ENCODE results near the gene RXRG.

DNA sequence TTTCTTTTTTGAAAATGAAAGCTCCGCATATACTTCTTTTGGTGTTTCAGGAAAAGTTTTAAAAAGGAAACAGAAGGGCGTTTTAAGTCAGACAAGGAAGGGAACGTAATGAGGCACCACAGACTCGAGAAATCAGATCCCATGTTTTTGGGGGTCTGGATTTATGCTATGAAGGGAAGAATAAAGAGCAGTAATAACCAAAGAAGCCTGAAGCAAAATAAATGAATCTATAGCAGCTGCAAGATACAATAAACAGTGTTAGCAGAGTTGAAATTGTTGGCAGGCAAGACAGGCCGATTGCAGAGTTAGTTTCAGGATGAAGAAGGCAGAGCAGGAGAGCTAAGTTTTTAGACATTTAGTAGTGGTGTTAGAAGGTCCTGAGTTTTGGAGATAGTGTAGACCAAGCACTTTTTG is 408 bp downstream of the DDR2 start:
- RRBS = no CpG with 5 or more reads among the region's 5 CpGs

- RRBS = no CpG with 5 or more reads among the region's 4 CpGs
Observed at GRCh38 chr1:163070448-163071206, 1.5 kb downstream of the RGS4 start.

DNA sequence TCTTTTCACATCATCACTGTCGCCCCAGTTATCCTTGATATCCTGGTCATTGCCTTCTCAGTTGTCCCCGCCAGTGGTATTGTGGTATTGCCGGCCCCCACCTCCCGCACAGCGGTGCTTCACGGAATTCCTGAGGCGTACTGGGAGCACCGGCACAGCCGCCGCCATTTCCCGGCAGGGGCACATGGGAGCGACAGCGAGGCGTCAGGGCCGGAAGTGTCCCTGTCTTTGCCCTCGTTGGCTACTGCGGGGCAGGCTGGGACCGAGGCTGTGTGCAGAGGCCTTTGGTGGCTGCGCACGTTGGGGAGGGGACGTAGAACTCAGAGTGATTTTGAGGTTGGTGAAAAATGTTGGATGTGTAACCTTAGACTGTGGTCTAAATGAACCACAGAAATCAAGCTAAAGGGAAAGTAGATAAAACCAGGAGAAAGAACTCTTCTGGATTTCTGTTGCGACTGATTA is 101.3 kb downstream of the NUF2 start:
- RRBS = no CpG with 5 or more reads among the region's 22 CpGs

DNA sequence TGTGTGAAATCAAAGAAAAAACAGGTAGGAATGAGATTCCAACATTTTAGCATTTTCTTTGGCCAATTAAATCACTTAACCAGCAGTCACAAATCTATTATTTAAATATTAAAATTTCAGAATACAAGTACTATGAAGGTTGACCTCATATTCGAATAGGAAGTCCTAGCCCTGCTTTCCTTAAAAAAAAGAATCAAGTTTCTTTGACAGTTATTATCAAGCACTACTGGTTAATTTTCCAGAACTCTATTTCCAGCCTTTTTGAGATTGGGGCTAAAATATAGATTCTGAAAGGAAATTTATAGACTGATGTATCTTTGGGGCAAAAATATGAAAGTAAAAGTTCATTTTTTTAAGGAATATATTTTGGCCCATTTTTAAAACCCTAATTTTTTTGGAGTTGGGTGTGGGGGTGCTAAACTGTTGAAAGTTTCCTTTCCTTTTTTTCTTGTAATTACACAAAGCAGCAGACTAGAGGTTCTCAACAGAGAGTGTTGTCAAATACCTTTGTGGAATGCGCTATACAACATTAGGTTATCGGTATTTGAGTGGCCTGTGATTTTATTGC is 4.4 kb downstream of the PBX1 start:
- RRBS = no CpG with 5 or more reads among the region's 3 CpGs

GRCh38 chr1:164564061-164564903 is 5.3 kb downstream of the PBX1 start:
- RRBS = no CpG with 5 or more reads among the region's 7 CpGs

GRCh38 chr1:164647241-164647688 is 88.3 kb downstream of the PBX1 start:
- RRBS = no CpG with 5 or more reads among the region's 6 CpGs

DNA sequence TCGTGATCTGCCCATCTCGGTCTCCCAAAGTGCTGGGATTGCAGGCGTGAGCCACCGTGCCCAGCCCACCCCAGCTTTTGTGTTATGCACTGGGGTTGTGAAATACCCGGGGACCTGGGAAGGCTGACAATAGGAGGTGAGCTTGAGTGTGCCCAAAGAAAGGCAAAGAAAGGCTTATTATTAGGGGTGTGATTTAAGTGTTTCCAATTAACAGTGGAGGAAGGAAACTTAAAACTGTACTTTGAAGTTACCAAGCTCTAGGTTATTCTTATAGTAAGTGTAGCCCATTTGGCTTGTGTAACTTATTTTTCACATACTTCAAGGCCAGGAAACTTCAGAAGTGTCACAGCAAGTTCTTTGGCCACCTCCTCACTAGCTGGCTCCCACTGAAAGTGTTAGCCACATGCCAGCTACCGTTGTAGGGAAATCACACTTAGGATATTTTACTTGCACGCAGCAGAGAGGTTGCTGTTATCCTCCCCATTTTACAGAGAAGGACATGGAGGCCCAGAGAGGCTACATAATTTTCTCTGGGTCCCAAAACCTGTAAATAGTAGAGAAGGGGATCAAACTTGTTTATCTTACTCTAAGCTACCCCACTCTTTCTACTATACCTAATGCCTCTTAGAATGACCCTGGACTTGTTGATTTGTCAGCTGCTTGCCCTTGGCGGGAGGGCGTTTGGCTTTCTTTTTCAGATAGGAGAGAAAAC is 89.2 kb downstream of the PBX1 start:
- RRBS = no CpG with 5 or more reads among the region's 9 CpGs

DNA sequence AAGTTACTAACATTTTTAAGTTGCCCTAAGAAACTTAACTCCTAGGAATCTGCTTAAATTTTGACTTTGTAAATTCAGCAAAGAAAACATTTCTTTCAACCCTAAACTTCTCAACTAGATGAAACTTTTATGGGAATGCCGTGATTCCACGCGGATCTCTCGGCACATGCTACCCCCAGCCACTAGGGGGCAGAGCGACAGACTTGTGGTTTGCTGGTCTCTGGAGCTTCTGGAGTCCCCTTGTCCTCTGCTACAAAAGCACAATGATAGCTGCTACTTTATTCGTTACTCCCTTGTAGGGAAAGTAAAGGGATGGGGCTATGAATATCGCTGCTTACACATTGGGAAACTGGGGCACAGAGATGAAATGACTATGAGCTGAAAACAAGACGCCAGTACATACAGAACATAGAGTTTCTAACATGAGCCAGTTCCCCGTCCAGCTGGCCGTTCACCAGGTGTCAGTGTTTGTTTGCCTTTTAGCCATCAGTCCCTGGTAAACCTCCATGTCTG is 114.7 kb downstream of the PBX1 start:
- RRBS = no CpG with 5 or more reads among the region's 10 CpGs

- RRBS = no CpG with 5 or more reads among the region's 10 CpGs
Observed at GRCh38 chr1:164723450-164724016, 164.5 kb downstream of the PBX1 start.

DNA sequence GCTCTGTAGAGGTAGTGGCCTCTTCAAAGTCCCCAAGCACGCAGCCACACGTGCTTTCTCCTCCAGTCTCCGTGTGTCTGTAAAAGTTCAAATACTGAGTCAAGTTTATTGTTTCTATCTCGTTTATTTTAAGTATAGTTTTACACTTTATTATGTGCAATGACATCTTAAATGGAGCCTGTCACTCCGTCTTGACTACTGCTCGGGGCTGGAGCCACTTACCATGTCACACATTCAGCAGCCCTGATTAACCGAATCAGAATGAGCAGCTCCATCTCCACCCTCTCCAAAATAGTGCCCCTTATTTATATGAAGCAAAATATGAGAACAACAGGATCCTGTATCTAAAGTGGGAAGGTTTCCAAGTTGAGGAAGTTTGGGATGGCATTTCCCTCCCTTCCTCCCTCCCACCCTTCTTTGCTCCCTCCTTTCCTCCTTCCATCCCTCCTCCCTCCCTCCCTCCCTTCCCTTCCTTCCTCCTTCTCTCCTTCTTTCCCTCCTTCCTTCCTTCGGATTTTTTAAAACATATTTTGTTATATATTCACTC is 201.1 kb downstream of the PBX1 start:
- RRBS = no CpG with 5 or more reads among the region's 8 CpGs

- RRBS = no CpG with 5 or more reads among the region's 4 CpGs
Observed at GRCh38 chr1:164817918-164818522, 259.0 kb downstream of the PBX1 start.

GRCh38 chr1:165166123-165166460 is 190.4 kb downstream of the LMX1A start:
- RRBS = no CpG with 5 or more reads among the region's 4 CpGs

DNA sequence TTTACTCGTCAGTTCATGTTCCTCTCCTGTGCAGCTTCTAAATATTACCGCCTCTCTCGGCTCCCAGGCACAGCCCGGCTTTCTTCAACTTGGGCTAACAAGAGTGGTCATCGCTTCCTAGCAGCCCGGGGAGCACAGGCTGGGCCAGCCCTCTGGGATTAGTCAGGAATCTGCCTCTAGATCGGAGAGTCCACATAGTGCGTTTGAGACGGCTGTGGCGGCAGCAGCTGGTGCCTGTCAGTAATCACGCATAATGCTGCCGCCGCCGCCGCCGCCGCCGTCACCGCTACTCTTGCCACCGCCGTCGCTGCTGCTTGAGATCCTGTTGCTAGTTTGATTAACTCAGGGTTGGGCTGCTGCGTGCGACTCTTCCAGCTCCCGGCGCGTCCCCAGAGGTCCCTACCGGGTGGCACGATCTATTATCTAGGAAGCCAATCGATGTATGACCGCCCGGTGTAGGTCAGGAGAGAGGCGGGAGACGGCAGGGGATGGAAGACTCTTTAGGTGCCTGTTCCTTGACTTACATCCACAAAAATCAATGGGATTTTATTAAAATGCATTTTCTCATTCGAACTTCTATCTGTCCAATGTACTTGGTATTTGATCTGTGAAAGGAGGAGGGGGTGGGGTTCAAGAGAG is at the start of gene RXRG:
RXRG (minus strand) TSS at position 232 of the 639 bp plus-strand sequence.
- RRBS = 13% methylated on average over 3 of the region's 35 CpGs

DNA sequence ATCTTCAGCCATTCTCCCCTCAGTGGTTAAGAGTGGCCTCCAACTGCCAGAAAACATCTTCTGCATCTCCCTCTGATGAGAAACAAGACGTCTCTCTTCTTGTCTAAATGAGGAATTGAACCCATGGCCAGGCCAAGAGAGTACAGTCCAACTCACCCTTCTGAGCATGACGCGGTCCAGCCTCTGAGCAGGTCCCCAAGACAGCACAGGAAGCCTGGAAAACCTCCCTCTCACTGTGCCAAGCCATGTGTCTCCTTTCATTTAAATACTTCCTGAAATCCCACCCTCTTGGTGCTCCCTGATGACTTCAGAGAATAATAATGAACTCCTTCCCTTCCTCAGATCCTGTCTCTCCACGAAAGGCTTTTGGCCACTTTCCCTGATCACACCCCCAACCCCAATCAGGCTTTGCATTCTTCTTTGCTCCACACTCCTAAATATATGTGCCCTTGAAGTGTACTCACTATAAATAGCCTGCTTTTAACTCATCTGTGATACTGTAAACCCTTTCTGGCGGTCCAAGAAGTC is 16.3 kb upstream of the LRRC52 start:
- RRBS = no CpG with 5 or more reads among the region's 5 CpGs

- RRBS = no CpG with 5 or more reads among the region's 5 CpGs
Observed at GRCh38 chr1:165829361-165829952, 2.0 kb downstream of the UCK2 start.

DNA sequence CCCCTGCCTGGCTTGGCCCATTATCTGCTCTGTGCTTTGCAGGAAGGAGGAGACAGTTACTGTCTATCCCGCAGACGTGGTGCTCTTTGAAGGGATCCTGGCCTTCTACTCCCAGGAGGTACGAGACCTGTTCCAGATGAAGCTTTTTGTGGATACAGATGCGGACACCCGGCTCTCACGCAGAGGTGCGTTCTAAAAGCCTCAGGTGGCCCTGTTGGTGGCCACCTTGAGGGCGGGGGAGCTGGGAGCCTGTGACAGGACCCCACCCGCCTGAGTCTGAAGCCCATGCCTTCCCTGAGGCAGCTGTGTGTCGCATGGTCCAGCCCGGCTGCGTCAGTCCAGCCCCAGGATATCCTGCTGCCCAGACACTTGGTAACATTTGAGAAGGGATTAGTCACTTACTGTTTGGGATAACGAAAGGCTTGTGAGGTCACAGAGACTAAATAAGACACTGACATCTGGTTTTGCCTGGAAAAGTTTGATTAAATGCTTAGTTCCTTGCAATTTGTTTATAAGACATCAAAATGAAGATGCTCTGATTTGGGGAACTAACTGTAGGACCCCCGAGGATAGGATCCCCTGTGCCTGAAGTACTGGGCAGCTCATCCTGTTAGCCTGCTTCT is 68.8 kb downstream of the UCK2 start:
- RRBS = no CpG with 5 or more reads among the region's 14 CpGs

GRCh38 chr1:165900434-165901447 is 73.3 kb downstream of the UCK2 start:
- RRBS = no CpG with 5 or more reads among the region's 23 CpGs

- RRBS = 1% methylated on average over 13 of the region's 25 CpGs
Observed at GRCh38 chr1:166165297-166165627, 1.5 kb downstream of the FAM78B start.

GRCh38 chr1:167083290-167083904 is 6.8 kb downstream of the GPA33 start:
- RRBS = no CpG with 5 or more reads among the region's 7 CpGs

GRCh38 chr1:167397793-167398403 is 120.4 kb downstream of the CD247 start:
- RRBS = no CpG with 5 or more reads among the region's 5 CpGs